Frontal cortex (tissue), 2 donors: ENCODE measurements around the genes RTF2 and BMP7.

GRCh38 chr20:53910305-53910730, 160.1 kb downstream of the BCAS1 start:
- RAMPAGE, long total RNA: no peak

GRCh38 chr20:53935346-53935634, 135.1 kb downstream of the BCAS1 start:
- RAMPAGE, long total RNA: no peak

DNA sequence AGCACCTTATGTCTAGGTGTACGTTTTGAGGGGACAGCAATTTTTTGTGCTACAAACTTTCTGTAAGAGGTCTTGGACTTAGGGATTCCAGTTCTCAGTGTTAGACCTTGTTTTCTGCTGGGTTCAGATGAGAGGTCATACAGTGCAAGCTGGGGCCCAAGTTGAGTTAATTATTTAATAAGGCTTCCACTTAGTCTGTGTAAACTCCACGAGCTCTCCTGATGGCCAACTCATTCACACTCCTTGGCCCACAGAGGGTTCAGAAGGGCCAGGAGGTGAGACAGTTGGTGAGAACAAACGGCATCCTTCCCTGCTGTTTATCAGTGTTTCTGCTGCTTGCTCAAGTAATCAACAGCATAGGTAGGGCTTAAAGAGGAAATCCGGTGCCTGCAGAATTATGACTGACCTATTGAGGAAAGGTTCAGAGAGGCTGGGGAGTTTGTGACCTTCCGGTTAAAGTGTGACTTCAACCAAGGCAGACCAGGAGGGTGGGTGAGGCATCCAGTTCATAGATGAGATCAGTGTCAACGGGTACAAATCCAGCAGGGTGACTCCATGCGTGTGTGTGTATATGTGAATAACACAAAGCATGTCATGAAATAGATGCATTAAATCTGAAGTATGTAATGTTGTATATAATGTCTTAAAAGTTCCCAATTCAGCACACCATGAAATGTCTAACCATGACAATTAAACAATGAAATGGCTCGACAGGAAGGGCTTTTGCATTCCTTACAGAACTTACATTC, 37.3 kb upstream of the BCAS1 start:
- RAMPAGE, long total RNA: no peak

- RAMPAGE, long total RNA: no peak
Measured at GRCh38 chr20:54112217-54112885, 42.0 kb upstream of the BCAS1 start.

GRCh38 chr20:54267338-54267683, 59.4 kb downstream of the PFDN4 start:
- RAMPAGE, long total RNA: no peak

DNA sequence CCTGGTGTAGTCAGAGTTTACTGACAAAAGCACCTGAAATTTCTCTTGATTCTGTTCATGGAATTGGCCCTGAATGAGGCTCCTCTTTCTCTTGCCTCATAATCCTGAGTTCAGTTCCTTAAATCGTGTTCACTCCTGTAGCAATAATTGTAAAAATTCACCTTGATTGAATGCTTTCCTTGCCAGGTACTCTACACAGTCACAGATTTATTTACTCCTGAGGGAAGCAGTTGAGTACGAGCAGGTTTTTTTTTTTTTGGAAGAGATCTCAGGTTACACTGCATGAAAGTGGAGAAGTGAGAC, 93.1 kb upstream of the DOK5 start:
- RAMPAGE, long total RNA: no peak

DNA sequence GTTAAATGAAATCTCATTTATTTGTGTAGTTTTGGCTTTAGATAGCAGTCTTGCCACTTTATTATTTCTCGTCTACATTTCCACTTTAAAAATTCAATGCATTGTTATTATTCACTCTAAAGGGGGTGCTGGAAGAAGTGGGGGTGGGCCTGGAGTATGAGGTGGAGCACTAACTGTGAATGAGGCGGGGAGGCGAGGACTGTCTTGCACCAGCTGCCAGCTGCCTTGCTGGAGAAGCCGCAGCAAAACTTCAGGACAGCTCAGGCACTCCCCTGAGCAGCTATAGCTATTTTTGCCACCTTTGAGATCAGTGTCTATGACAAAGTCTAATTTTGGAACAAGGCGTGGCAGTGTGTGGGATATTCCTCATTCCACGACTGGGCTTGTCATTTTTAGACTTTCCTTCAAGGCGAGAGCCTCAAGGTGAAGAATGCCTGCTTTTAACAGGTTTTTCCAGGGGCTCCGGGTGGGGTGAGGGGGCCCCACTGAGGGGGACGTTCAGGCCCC, 143.7 kb downstream of the DOK5 start:
- RAMPAGE, long total RNA: no peak

GRCh38 chr20:56158866-56159146, 89.7 kb upstream of the MC3R start:
- RAMPAGE, long total RNA: no peak

GRCh38 chr20:56460002-56461114, 8.1 kb upstream of the RTF2 start:
- RAMPAGE, long total RNA: no peak

- RAMPAGE, long total RNA: start-site peak on the plus strand at chr20:56468645-56468692, 842 and 111 reads in 2 replicates
Measured at GRCh38 chr20:56468025-56468783, at the start of gene RTF2. TSS of gene RTF2 (plus strand) at chr20:56468627.

GRCh38 chr20:56808440-56809419, 179.6 kb downstream of the TFAP2C start:
- RAMPAGE, long total RNA: no peak

DNA sequence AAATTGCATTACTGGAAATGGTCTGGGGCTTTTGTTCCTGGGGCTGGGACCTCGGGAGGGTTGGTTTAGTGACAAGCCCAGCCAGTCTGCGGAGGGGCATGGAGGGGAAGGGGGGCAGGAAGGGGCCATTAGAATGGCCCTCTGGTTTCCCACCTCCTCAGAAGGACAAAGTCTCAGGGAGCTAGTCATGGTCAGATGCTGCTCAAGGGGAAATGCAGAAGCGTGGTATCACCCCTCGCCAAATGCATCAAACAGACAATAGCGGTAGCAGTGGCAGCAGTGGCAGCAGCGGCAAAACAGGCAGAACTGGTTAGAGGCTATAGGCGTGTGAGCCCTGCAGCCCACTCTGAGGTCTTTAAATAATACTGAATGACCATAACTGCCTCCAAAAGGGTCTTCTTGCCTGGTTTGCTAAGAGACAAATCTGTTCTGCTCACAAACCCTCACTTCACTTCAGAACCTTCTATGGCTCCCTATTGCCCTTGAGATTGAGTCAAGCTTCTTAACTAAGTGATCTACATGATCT, 186.7 kb downstream of the TFAP2C start:
- RAMPAGE, long total RNA: no peak

- RAMPAGE, long total RNA: no peak
Measured at GRCh38 chr20:57211810-57212970, 54.3 kb downstream of the BMP7 start.

DNA sequence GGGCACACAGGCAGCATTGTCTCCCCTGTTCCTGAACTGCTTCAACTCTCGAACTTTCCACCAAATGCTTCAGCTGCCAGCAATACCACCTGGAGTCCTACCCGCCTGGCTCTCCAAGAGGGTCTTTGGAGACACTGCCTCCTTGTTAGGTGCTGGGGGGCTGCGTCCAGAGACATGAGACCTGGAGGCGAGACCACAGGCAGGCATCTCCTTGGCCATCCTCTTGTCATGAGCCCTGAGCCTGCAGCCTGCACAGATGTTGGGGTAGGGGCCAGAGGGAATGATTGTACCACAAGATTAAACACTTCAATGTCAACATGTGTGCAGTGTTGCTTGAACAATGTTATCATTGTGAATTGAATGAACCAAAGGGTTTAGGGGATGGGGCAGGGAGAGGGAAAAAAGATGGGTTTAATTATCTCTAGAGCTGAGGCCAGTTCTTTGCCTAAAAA, 24.9 kb downstream of the BMP7 start:
- RAMPAGE, long total RNA: no peak

DNA sequence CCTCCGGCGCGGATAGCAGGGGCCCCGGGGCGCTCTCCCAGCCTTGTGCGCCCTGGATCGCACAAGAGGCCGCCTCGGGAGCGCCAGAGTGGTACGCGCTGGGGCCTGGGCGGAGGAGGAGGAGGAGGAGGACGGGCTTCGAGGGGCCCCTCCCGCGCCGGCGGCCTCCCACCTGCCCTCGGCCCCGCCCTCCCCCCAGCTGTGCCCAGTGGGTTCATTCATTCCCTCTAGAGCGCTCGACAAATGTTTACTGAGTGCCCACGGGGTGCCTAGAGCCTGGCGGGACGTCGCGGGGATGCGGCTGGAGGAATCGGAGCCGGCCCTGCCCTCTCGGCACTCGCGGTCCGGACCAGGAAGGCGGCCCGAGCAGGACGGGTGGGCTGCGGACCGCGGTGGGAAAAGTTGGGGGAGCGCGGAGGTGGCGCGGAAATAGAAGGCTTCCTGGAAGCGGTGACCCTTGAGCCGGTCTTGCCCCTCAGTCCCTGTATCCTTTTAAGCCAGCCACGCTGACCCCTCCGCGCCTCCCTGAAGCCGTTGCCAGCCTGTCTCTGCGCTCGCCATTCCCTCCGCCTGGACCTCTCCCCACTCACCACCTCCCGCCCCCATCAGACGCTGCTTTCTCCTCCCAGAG, at the start of gene BMP7:
Gene BMP7, minus strand, starts transcription at position 90 of the 631 bp plus-strand sequence.
- RAMPAGE, long total RNA: no peak

DNA sequence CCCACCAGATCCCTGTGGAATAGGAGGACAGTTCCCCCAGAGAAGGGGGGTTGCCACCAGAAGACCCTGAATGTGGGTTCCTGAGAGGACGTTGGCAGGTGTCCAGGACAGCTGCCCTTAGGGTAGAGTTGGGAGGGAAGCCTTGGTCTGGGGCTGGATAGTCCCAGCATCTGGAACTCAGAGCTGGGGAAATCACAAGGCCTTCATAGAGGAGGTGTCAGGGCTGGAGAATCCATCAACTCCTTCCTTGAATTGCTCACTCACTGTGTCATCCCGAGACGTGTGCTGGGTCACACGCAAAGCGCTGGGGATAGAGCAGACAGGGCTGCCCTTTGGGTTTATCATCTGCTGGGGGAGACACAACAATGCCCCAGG, 18.4 kb downstream of the RBM38 start:
- RAMPAGE, long total RNA: no peak

- RAMPAGE, long total RNA: no peak
Measured at GRCh38 chr20:57412690-57413185, 21.5 kb downstream of the RBM38 start.

DNA sequence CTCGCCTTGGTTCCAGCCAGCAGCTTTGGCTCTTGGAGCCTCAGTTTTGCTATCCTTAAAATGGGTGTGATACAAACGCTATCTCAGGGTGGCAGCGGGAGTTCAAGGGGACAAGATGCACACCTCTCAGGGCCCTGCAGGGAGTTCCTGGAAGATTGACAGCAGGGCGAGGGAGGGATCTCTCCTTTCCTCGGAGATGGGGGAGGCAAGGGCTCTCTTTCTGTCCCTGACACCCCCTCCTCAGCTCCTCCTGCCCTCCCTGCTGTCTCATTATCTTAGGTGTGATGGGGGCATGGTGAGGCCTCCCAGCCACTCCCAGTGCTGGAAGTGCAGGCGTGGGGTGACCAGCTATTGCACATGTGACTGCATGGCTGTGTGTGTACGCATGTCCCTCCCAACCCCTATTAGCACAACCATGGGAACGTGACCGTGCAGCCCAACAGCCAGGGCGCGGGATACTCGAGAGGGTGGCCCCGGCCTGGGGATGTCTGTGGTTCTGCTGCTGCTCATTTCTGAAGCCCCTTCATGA, 50.8 kb downstream of the RBM38 start:
- RAMPAGE, long total RNA: no peak

- RAMPAGE, long total RNA: no peak
Measured at GRCh38 chr20:57468945-57470142, 55.6 kb downstream of the CTCFL start.

GRCh38 chr20:57562369-57562851, 1.5 kb downstream of the PCK1 start:
- RAMPAGE, long total RNA: no peak